ENCODE data around the genes EED and RAB38.

DNA sequence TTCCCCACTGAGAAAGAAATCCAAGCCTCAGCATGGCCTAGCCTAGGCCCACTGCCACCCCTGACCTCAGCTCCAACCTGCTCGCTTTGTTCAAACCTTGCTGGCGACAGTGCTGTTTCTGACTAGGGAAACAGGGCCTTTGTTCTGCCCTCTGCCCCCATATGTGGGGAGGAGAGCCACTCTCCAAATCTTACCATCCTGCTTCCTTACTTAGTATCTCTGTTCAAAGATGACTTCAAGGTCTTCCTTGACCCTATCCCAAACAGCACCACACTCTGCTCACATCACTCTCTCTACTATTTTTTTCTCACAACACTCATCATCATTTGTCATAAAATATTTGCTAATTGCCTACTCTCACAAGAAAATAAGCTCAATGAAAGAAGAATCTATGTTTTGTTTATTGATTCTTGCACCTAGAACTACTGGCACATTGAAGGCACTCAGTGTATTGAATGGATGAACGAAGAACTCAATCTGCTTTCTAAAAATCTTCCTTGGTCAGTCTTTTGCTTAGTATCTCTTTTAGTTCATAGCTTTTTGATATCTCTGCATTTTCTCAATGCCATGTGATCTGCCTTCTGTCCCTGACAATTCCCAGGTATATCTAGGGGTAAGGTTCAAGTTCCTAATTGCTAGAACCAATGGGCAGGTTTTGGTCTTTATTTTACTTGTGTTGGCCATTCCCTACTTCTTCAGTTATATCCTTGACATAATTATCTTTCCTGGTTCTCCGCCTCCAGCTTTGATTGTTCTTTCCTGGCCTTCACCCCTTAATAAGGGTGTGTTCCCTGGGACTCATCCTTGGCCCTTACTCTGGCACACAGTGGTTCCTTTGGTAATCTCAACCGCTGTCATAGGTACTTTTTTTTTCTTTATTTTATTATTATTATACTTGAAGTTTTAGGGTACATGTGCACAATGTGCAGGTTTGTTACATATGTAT, 96.2 kb downstream of the CCDC83 start:
- RRBS = no CpG with 5 or more reads among the region's 5 CpGs

DNA sequence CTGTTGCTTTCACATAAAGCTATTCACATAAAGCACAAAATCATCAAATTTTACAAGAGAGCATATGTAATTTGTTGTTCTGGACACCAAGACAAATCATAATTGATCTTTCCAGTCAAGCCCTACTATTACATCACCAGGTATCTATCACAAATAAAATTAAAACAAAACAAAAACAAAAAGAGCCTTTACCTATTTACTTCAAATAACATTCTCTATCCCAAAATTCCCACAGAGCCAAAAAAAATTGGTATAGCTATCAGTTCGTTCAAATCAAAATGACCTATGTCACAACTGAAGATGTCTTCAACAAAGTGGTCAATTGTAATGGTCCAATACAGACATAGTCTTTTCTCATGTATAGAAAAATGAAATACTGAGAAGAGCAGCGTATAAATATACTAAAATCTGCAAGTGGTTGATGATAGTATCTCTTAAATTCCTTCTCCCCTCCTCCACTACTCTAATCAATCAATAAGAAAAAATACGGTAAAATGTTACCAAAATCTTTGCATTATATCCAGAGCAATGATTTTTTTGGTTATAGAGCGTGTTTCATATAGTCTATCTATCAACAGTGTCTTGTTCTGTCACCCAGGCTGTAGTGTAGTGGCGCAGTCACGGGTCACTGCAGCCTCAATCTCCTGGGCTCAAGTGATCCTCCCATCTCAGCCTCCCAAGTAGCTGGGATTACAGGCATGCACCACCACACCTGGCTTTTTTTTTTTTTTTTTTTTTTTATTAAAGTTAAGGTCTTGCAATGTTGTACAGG, 105.5 kb downstream of the PICALM start:
- RRBS = no CpG with 5 or more reads among the region's 6 CpGs

- RRBS = no CpG with 5 or more reads among the region's 1 CpG
Observed at GRCh38 chr11:86029172-86029634, 39.7 kb downstream of the PICALM start.

- RRBS = 0% methylated on average over 9 of the region's 76 CpGs
Observed at GRCh38 chr11:86244649-86245741, at the start of gene EED. Gene EED (plus strand): TSS chr11:86244753.

GRCh38 chr11:86449676-86450326, 75.1 kb downstream of the CCDC81 start:
- RRBS = no CpG with 5 or more reads among the region's 2 CpGs

- RRBS = no CpG with 5 or more reads among the region's 4 CpGs
Observed at GRCh38 chr11:86476054-86476599, 101.4 kb downstream of the CCDC81 start.

DNA sequence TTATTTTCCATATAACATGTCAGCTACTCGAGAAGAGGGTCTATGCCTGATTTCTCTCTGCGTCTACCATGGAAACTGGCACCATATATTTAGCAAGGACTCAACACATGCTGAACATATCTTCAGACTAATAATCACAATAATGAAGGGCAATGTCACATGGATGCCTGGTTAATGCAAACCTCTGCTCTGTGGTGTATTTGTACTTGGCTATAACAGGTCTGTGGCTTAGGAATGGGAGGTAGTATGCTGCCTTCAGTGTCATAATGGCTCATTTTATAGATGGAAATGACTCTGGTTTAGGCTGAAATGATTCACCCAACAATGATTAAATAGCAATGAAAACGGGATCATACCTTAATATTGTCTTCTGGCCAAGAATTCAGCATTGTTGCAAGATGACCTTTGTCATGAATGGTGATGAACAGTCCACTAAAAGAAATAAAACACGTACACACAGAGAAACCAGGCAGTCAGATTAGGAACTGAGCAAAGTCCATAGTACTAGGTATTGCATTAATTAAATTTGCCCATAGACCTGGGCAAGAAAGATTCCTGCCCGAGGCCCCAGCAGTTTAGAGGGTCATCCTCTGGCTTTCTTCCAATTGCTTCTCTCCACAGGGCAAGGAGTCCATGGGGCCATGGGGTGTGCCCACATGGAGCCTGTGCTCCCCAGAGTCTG, 133.9 kb downstream of the CCDC81 start:
- RRBS = no CpG with 5 or more reads among the region's 5 CpGs

DNA sequence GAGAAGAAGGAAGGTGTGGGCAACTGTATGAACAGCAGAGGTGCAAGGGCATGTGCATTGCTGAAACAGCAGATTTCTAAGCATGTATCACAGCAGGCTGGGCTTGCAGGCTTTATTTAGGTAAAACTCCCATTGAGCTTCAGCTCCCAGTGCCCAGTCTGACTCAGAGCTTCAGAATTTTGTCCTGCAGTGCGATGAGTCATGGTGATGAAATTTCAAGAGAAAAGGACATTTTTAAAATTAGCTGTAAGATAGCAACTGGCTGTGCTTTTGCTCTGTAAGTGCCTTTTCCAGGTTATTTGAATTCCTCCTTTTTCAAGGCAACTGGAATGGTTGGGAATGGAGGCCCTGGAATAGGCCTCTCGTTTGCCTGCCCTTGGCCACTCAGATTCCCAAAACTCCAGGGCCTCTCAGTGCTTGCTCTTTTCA, 59.7 kb upstream of the PRSS23 start:
- RRBS = no CpG with 5 or more reads among the region's 2 CpGs

- RRBS = no CpG with 5 or more reads among the region's 5 CpGs
Observed at GRCh38 chr11:86741043-86741548, 59.2 kb upstream of the PRSS23 start.

DNA sequence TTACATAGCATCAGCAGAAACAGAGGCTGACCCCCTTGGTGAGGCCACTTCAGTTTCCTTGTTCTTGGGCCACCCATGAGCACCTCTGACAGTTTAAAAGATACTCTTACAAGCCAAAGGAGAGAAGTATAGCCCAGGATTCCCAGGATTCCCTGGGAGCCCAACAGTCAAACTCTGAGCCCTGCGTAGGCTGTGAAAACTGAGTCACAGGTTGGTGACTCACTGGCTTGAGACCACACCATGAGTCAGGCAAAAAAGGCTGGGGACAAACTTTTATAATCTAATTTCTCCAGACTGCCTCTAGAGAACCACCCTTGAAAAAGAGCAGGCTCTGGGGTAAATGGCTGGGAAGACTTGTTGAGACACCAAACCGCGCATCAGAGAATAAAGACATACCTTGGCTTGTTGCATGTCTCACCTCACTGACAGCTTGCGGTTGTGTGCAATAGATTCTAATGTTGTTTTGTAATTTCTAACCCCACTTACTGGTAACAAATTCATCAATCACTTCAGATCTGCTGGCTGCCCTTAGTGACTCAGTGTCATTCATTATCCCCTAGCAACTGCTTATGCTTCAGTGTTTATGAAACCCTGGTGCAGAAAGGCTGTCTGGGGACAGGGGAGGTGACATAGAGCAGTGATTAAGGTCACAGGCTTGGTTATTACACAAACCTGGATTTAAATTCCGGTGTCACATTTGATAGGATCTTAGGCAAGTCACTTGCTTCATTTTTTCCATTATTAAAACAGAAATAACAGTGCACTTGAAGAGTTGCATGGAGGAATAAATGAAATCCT, 56.8 kb upstream of the PRSS23 start:
- RRBS = no CpG with 5 or more reads among the region's 5 CpGs

GRCh38 chr11:86938169-86938712, 17.0 kb downstream of the FZD4 start:
- RRBS = no CpG with 5 or more reads among the region's 5 CpGs

- RRBS = no CpG with 5 or more reads among the region's 6 CpGs
Observed at GRCh38 chr11:86956396-86956741, 1.2 kb upstream of the FZD4 start.

DNA sequence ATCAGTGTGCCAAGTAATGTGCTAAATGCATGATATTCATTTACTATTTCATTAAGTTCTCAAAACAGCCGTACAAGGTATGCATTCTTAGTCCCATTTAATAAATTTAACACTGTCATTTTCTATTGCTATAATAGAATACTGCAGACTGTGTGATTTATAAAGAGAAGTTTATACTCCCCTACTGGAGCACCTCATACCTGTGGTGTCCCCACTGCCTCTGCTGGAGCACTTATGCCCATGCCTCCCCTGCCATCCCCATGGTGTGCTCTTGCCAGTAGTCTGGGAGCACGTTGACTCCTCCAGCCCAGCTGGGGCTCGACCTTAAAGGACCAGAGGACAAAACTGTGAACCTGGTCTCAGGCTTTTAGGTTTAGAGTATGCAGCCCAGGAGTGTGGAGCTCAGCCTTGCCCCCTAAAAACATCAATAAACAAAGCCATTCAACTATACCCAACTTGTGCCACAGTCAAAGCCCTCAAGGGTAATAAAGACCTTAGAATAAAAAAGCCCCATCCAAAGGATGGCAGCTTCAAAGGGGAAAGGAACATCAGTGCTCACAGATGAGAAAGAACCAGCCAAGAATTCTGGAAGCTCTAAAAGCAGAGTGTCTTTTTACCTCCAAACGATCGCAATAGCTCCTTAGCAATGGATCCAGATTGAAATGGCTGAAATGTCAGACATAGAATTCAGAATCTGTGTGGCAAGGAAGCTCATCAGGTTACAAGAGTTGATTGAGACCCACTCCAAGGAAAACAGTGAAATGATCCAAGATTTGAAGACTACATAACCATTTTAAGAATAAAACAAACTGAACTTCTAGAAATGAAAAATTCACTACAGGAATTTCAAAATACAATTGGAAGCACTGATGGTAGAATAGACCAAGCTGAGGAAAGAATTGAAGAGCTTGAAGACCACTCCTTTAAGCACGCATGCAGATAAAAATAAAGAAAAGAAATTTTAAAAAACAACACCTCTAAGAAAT, 170.1 kb downstream of the TMEM135 start:
- RRBS = no CpG with 5 or more reads among the region's 6 CpGs

DNA sequence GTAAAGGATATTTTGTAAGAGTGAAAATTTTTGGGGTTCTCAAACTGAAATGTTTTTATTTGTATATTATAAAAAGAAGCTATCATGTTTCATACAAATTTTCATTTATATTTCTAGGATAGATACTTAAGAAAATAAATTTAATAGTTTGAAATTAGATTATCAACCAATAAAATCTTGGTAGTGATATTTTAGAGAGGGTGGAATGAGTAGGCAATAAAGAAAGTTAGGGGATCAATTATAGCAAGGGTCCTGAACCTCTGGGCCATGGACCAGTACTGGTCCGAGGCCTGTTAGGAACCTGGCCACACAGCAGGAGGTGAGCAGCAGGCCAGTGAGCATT, 265.1 kb downstream of the TMEM135 start:
- RRBS = no CpG with 5 or more reads among the region's 1 CpG

- RRBS = no CpG with 5 or more reads among the region's 5 CpGs
Observed at GRCh38 chr11:87358390-87358792, 320.7 kb downstream of the TMEM135 start.

DNA sequence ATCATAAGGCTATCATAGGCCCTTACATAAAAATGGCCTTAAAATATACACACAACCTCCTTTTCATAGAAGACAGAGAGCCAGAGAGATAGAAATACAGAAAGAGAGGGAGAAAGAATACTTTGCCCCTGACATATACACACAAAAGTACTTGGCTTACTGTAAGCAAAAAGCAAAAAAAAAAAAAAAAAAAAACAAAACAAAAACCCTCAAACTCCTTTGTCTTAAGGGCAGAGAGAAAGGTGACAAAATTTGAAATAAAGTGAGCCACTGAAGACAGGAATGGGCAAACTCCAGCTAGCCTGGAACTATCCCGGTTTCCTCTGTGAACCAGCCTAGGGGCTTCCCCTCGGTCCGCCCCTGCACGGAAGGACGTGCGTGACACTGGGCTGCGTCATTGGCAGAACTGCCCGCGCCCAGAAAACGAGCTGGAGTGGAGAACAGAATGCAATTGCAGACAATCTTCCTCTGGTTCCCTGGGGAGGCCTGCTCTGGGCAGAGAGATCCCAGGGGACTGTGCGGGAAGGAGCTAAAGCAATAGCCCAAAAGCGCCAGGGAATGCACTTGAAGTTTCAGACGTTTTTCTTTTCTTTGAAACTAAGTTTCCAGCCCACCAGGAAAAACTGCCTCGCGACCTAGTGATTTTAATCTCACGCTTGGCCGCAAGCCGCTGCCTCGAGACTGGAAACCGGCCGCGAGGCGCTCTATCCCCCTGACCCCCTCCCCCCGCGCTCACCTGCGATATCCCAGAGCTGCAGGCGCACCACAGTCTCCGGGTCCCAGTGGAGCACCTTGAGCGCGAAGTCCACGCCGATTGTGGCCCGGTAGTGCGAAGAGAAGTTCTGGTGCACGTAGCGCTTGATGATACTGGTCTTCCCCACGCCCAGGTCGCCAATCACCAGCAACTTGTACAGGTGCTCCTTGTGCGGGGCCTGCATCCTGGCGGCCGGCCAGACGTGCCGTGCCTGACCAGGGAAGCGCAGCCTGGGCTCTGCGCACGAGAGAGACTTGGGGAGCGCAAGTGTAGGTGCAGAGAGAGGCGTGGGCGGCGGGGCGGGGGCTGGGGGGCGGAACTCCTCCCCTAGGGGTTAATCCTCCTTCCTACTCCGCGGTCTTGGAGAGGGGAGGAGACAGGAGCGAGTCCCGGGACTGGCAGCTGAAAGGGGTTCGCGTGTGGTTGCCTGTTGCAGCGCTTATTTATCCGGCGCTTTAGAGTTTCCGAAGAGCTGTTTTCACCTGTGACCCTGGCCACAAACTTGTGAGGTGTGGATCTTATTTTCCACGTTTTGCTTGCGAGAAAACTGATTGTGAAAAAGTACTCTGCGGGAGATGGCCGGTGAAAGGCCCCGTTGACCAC, at the start of gene RAB38:
TSS of gene RAB38 (minus strand) at position 997 of the 1,357 bp plus-strand sequence.
- RRBS = 14% methylated on average over 17 of the region's 67 CpGs

DNA sequence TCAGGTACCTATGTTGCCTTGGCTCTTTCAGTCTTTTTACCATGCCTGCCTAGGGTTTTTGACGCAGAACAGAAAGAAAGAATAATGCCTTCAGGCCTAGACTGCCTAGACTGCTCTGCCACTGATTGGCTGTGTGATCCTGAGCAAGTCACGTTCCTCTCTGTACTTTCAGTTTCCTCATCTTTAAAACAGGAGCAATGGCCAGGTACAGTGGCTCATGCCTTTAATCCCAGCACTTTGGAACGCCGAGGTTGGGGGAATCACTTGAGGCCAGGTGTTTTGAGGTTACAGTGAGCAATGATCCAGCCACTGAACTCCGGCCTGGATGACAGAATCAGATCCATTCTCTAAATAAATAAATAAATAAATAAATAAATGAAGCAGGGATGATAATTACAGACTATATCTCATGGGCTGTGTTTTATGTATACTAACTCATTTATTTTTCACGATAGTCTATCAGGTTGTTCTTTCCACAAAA, 21.4 kb downstream of the CTSC start:
- RRBS = no CpG with 5 or more reads among the region's 6 CpGs

GRCh38 chr11:88420041-88420718, 82.6 kb upstream of the CTSC start:
- RRBS = no CpG with 5 or more reads among the region's 7 CpGs

DNA sequence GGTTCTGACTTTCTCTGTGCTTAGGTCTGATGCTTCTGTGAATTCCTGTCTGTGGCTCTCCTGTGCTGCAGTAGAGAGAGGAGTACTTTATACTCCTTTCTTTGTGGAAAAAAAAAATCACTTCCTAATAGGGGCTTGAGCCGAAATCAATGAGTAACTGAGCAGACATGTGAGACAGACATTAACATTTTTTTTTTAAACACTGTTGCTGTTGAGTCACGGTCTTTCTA, 86.2 kb downstream of the GRM5 start:
- RRBS = no CpG with 5 or more reads among the region's 2 CpGs

GRCh38 chr11:89381066-89381514, 110.1 kb downstream of the NOX4 start:
- RRBS = no CpG with 5 or more reads among the region's 4 CpGs